Sternocleidomastoid (tissue), 1 donor: ENCODE measurements around the gene CCDC186.

- PRO-cap: no peak
Measured at GRCh38 chr10:113873025-113873969, 18.8 kb downstream of the NHLRC2 start.

DNA sequence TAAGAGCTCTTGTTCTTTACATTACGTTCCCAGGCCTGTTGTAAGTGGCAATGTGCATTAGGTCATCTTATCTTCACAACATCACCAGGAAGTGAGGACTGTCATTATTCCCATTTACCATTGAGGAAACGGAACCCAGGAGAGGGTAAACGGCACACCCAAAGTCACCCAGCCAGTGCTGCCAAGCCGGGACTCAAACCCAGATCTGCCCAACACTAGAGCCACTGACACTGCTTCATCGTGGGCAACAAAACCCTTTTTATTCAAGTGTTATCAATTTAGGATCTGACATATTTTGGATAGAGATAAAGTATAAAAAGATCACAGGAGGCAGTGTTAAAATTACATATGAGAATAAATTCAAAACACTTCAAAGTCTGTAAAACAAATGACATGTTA, 73.2 kb downstream of the NHLRC2 start:
- PRO-cap: no peak

GRCh38 chr10:114022974-114023482, 20.6 kb upstream of the ADRB1 start:
- PRO-cap: no peak

GRCh38 chr10:114040986-114041360, 2.7 kb upstream of the ADRB1 start:
- PRO-cap: no peak

DNA sequence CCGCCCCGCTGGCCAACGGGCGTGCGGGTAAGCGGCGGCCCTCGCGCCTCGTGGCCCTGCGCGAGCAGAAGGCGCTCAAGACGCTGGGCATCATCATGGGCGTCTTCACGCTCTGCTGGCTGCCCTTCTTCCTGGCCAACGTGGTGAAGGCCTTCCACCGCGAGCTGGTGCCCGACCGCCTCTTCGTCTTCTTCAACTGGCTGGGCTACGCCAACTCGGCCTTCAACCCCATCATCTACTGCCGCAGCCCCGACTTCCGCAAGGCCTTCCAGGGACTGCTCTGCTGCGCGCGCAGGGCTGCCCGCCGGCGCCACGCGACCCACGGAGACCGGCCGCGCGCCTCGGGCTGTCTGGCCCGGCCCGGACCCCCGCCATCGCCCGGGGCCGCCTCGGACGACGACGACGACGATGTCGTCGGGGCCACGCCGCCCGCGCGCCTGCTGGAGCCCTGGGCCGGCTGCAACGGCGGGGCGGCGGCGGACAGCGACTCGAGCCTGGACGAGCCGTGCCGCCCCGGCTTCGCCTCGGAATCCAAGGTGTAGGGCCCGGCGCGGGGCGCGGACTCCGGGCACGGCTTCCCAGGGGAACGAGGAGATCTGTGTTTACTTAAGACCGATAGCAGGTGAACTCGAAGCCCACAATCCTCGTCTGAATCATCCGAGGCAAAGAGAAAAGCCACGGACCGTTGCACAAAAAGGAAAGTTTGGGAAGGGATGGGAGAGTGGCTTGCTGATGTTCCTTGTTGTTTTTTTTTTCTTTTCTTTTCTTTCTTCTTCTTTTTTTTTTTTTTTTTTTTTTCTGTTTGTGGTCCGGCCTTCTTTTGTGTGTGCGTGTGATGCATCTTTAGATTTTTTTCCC, 1.6 kb downstream of the ADRB1 start:
- PRO-cap: bidirectional peak, plus-strand start at position 281 of the sequence, minus-strand start at position 198 of the sequence

DNA sequence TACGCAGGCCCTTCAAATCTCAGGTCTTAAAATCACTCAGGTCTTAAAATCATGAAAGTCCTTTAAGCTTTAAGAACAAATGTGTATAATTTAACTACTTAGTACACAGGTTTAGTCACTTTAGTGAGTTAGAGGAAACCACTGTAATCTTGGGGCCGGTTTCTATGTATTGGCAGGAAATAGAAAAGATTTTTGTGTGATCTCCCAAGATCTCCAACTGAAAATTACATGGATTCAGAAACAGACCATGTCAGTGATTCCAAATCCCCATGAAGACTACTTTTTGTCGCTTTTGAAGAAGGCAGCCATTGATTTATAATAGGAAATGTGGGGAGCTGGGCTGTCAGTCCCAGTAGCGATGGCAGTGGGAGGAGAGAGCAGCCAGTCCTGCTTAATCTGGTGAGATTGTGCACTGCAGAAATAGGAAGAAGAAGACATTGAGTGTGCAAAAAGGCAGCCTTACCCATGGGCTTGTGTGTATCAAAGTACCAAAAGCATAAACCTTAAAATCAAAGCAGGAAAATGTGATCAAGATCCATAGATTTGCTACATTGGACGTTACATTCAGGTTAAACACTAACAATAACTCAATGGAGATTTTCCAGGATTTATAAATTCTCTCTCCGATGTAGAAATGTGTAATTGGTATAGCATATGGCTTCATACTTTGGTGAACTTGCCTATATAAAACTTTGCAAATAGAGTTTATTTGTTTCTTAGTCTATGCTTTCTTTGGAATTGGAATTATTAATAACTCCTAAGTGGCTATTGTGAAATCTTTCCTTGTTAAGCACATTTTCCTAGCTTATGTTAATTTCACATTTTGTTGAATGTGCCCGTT, 4.8 kb downstream of the ADRB1 start:
- PRO-cap: no peak

DNA sequence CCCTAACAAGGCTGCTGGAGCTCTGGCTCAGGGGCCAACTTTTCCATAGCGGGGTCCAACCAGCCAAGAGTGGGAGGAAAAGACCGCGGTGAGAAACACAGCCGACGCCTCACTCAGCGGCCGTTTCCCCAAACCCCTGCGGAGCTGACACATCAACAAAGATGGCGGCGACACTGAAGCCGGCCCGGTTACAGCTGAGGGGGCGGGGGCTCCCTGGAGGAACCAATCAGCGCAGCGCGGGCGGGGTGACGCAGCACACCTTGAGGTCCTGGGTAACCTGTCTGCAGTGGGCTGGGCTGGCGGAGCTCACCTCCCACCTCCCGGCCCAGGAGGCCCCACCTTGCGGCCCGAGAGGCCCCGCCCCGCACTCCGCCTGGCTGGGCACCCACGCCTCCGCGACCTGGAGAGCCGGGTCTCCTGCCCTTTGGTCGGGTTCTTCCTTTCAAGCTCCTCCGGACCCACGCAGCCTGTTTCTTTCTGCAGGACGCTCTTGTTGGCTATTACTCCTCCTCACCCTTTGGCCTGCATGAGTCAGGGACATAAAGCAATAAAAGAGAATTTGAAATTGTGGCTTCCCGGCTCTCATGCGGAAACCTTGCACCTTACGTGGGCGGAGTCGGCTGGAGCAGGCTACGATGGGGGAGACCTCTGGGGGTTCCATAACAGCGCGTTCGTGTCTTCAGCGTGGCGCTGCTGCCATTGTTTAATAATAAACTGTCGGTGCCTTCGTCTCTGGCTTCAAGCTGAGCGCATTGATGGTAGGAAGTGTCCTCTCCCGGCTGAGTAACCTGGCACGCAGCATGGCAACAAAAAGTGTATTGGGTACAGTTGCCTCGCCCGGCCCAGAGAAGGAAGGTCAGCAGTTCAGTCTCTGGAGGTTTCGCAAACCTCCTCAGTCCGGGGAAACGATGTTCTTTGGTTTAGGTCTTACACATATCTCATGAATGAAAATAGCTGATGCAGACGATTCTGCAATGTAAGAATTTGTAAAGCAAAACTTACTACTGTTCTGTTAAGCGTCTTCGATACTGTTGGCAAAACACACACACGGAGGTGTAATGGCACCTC, at the start of gene CCDC186:
Gene CCDC186, minus strand, starts transcription at position 163 of the 1,068 bp plus-strand sequence.
- PRO-cap: bidirectional peak, plus-strand start at position 367 of the sequence, minus-strand start at position 163 of the sequence; unidirectional peak, minus-strand start at position 767 of the sequence; unidirectional peak, minus-strand start at position 815 of the sequence

DNA sequence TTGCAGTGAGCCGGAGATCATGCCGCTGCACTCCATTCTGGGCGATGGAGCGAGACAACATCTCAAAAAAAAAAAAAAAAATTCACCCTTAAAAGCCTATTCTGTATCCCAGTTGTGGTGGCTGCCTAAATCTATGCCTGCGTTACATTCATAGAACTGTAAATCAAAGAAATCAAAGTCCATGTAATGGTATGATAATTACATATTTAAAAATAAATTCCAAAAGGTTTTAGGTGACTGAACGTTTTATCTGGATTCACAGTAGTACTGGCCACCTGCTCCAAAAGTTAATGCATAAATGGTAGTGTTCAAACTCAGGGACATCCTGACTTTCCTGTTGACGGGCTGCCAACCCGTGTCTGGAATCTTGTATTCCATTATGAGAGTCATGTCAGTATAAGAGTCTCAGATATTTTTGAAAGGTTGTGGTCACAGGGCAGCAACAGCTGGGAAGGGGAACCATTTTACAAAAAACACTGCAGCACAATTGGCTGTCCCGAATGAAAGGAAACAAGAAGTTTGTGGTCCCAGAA, 2.7 kb downstream of the TDRD1 start:
- PRO-cap: no peak

DNA sequence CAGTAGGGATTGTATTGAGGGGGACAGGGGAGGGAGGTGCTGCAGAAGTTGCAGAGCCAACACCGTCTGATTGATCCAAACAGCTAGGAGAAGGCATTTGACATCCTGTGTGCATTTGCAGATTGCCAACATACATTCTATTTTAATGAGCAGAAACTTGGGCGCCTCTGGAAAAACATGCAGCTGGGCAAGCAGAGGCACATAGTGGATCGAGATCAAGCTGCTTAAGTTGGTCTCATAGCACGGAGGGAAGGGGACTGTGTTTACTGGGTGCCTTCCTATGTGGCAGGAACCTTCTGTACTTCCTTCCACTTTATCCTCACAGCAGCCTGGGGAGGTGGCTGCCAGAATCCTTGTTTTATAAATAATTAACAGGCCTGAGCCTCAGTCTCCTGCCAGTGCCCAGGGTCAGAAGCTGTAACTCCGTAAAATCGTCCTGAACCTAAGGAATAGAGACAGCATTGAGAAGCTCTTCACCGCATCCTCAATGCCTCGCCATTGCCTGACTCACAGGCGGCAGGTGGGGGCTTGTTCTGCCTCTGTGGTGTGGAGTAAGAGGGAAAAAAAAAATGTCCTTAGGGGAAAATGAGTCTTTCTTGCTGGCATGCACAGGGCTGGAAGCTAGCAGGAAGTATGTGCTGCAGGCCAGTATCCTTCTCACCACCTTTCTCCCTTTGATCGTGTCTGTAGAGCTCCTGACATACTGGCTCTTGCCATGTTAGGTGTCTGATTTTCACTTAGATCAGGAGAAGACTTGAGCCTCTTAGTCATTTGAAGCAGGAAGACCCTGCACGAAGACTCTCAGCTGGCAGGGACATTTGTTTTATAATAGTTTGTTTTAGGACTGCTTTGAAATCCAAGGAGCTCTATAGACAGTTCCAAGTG, 6.2 kb downstream of the VWA2 start:
- PRO-cap: no peak

DNA sequence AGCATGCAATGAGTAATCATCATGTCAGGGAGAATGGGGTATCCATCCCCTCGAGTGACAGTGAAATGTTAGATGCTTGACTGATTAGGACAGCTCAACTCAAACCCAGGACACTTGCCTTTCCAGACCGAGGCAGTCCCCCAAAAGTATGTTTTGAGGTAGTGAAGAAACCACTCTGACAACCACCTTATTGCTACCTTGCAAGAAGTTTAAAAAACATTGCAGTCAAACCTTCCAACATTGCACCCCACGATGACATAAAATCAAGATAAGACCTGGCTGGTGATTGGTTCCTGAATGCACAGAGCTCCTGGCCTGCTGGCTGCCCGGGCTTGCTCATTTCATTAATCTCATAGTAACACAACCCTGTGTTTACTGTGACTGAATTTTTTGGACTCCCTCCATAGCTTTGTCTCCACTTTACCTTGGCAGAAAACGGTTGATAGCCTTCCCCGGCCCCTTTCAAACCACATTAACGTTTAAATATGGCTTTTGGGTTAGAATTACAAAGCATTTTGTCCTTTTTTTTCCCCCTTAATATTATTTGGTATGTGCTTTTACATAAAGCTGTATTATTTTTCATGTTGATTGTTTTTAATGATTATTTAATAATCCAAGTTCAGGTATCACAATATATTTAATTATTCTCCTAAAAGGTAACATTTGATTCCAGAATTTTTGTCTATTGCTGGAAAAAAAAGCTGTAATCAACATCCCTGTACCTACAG, 27.5 kb downstream of the VWA2 start:
- PRO-cap: no peak

DNA sequence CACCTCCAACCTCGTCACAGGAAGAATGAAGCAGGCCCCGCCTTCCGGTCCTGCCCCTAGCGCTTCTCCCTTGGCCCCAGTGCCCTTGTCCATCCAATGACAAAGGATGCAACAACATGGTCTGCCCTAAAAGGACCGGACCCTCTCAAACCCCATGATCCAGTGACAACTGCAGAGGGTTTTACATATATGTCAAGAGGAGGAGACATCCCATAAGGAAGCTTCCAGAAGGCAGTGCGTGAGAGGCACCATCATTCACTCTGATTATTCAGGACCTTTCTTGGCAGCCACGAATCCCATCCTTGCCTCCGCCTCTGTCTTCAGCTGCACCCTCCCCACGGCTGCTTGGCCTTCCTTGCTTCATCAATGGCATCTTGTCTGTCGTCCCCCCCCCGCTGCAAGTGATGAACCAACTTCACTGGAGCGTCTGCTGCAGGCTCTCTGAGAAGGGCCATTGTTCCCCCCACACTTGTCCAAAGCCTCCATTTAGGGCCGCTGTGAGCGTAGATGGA, 20.3 kb downstream of the AFAP1L2 start:
- PRO-cap: no peak

- PRO-cap: no peak
Measured at GRCh38 chr10:114472930-114473357, 68.6 kb upstream of the AFAP1L2 start.

DNA sequence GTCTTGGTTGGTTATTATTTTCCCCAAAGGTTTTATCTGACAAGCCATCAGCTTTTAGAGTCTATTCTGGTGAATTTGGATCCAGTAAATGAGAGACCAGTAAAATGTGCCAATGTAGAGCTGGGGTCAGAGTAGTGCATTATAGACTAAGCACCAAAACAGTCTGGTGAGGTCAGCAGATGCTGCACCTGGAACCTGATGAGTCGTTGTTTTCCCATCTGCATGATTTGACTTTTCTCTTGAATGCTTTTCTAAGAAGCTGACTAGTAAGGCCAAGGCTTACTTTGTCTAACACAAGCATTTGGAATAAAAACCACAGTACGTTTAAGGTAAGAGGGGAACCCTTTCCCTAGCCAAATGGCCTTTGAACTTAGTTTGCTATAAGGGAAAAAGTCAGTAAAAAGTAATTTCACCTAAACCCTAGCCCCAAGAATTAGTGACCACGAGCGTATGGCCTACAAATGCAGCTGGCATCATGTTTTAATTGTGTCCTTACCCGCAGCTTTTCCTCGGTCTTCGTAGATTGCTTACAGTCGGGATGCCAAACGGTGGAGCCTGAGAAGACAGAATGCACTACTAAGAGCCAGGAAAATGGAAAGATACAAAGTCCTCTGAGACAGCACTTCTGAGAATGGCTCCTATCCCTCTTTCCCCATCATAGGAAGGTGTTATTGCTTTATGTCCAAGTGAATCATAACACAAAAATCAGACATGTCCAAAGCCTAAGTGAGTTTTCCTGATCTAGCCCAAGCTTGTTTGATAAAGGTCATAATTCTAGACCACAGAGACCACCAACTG, 83.4 kb upstream of the AFAP1L2 start:
- PRO-cap: no peak

GRCh38 chr10:114495466-114495988, 91.2 kb upstream of the AFAP1L2 start:
- PRO-cap: no peak

- PRO-cap: no peak
Measured at GRCh38 chr10:114504953-114505753, 100.9 kb upstream of the AFAP1L2 start.

DNA sequence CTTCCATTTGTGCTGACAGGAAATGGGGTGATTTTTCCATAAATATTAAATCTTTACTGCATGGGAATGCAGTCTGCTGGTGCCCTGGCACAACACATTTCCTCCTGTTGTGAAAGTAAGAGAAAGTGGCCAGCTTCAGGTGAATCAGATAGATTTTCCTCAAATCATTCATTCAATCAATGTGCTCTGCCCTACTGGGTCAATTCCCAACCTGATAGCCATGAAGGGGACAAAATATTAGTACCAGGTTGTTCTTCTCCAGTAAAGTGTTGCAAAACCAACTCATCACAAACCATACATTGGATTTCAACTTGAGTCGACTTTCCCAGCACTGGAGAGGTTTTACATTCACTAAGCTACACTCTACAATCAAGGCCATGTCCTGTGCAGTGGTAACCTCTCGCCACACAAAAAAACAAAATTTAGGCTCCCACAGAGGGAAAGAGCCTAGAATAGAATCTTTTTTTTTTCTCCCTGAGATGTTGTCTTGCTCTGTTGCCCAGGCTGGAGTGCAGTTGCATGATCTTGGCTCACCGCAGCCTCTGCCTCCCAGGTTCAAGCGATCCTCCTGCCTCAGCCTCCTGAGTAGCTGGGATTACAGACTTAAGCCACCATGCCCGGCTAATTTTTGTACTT, 123.1 kb downstream of the ABLIM1 start:
- PRO-cap: no peak

DNA sequence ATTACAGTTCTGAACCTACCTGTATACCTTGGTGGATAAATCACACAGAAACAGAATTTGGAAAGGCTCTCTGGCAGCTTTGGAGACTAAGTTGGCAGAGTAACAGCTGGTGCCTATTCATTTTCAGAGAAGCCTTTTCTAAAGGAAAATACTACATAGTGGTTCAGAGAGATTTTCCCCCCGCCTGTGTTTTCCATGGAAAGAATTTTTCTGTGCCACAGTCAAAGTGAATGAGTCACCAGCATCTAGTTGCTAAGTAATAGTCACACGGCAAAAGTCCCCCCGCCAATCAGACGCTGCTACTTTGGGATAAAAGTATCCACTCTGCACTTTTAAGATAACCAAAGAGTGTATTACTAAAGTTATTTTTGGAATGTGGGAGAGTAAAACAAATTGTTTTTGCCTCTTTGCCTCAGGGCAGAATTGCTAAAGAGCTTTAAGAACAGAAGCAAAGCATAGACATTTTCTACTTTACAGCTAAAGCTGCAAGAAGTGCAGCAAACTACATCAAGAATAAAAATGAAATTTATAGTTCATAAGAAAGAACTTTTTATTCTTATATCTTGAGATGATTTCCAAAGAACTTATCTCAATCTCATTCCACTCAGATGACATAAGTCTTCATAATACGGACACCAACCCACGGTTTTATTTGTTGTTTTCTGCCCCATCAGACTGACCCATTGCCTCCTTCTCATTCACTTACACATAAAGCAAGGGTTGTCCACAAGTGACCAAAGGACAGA, 23.4 kb downstream of the ABLIM1 start:
- PRO-cap: no peak

DNA sequence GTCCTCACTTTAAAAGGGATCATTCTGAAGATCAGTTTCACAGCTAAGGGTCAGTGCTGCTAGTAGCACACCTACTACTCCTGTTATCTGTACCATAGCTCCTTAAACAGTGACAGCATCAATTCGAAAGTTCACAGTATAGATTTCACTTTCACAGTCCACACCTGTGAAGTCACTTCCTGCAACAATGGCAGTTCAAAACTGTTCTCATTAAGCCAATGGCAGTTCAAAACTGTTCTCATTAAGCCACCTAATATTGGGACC, 10.7 kb upstream of the FHIP2A start:
- PRO-cap: no peak

GRCh38 chr10:116045795-116046453, 227.1 kb downstream of the GFRA1 start:
- PRO-cap: no peak

DNA sequence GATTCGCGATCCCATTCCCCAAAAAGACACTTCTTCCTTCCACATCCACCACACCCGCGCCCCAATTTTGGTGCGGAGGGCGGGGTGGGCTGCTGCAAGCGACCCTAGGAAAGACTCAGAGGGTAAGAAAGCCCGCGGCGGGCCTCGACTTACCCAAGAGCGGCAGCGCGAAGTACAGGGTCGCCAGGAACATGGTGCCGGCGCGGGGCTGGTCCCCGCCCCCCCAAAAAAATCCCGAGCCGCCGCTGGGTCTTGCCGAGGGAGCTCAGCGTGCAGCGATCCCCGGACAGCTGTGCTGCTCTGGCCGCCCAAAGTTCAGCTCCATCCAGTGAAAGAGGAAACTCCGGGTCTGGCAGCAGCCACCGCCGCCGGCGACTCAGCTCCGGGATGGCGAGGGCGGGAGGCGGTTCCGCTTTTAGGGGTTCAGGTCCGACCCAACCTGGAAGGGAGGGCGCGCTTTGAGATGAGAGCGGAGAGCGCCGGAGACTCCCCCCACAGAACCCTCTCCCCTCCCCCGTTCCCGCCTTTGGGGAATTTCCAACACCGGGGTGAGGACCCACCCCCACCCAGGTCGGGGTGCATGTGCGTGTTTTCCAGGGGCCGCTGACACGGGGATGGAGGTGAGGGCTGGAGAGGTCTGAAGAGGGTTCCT, 1.0 kb downstream of the GFRA1 start:
- PRO-cap: no peak